ENCODE data around the genes VTCN1 and GDAP2.

GRCh38 chr1:116879596-116879910 is 30.2 kb upstream of the PTGFRN start:
- PRO-cap, 6 experiments, result no peak in any of the 6 experiments
- RAMPAGE, long total RNA, 2 experiments, result no peak in any of the 2 experiments
- RRBS, result no CpG with 5 or more reads among the region's 6 CpGs

DNA sequence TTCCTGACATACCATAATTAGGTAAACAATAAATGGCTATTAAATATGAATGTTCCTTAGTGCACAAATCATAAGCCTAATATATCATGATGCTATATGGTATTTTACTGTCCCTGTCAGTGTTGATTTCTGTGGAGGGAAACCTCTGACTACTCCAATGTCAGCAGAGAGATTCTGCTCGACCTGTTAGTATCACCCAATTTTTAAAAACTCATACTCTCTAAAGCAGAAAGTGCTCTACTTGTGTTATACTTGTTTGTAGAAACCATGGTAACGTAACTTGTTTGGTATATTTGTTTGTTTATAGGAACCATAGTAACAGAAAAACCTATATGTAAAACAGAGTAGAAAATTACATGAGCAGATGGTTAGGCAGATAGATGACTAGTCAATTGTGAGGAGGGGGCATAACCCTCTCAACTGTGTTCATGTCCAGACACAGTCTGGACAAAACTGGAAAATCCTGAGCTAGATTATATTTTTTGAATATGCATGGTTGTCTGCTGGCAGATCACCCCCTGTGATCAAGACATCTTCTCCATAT is 6.7 kb downstream of the TRIM45 start:
- PRO-cap, 6 experiments, result no peak in any of the 6 experiments
- RAMPAGE, long total RNA, 2 experiments, result no peak in any of the 2 experiments
- RRBS, result no CpG with 5 or more reads among the region's 2 CpGs

GRCh38 chr1:117120583-117121235 is 840 bp downstream of the TRIM45 start:
- PRO-cap, 6 experiments, result no peak in any of the 6 experiments
- RAMPAGE, long total RNA, 2 experiments, result no peak in any of the 2 experiments
- RRBS, result no CpG with 5 or more reads among the region's 12 CpGs

DNA sequence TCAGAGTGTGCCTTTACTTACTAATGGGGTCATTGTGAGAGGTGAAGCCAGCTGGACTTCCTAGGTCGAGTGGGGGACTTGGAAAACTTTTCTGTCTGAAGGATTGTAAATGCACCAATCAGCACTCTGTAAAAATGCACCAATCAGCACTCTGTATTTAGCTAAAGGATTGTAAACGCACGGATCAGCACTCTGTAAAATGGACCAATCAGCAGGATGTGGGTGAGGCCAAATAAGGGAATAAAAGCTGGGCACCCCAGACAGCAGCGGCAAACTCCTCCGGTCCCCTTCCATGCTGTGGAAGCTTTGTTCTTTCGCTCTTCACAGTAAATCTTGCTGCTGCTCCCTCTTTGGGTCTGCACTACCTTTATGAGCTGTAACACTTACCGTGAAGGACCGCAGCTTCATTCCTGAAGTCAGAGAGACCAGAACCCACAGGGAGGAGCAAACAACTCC is 38.0 kb downstream of the VTCN1 start:
- PRO-cap, 6 experiments, result no peak in any of the 6 experiments
- RAMPAGE, long total RNA, 2 experiments, result no peak in any of the 2 experiments
- RRBS, result no CpG with 5 or more reads among the region's 8 CpGs

- PRO-cap, 6 experiments, result no peak in any of the 6 experiments
- RAMPAGE, long total RNA, 2 experiments, result no peak in any of the 2 experiments
- RRBS, result no CpG with 5 or more reads among the region's 6 CpGs
Measured at GRCh38 chr1:117209675-117210416, 881 bp downstream of the VTCN1 start.

- PRO-cap, 6 experiments, result no peak in any of the 6 experiments
- RAMPAGE, long total RNA, 2 experiments, result no peak in any of the 2 experiments
- RRBS, result 18% methylated on average over 4 of the region's 10 CpGs
Measured at GRCh38 chr1:117210813-117211401, at the start of gene VTCN1. Gene VTCN1 (minus strand): TSS chr1:117210927.

GRCh38 chr1:117271850-117272368 is 61.2 kb upstream of the VTCN1 start:
- PRO-cap, 6 experiments, result no peak in any of the 6 experiments
- RAMPAGE, long total RNA, 2 experiments, result no peak in any of the 2 experiments
- RRBS, result no CpG with 5 or more reads among the region's 5 CpGs

DNA sequence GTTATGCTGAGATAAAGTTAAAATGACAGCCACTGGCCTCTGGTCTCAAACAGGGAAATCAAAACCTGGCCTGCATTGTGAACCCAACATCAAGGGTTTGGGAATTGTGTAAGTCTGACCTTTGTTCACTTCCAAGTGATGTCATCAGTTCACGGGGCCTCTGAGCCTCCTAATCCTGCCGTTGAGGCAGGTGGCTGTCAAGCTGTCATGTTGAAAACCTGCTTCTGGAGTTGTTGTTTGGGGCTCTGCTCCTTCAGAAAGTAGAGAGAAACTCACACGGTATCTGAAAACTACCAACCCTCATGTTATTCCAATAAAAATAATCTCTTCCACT is 61.0 kb upstream of the TENT5C start:
- PRO-cap, 6 experiments, result no peak in any of the 6 experiments
- RAMPAGE, long total RNA, 2 experiments, result no peak in any of the 2 experiments
- RRBS, result no CpG with 5 or more reads among the region's 3 CpGs

- PRO-cap, 6 experiments, result no peak in any of the 6 experiments
- RAMPAGE, long total RNA, 2 experiments, result no peak in any of the 2 experiments
- RRBS, result 65% methylated on average over 2 of the region's 11 CpGs
Measured at GRCh38 chr1:117599876-117600316, 6.0 kb upstream of the TENT5C start.

DNA sequence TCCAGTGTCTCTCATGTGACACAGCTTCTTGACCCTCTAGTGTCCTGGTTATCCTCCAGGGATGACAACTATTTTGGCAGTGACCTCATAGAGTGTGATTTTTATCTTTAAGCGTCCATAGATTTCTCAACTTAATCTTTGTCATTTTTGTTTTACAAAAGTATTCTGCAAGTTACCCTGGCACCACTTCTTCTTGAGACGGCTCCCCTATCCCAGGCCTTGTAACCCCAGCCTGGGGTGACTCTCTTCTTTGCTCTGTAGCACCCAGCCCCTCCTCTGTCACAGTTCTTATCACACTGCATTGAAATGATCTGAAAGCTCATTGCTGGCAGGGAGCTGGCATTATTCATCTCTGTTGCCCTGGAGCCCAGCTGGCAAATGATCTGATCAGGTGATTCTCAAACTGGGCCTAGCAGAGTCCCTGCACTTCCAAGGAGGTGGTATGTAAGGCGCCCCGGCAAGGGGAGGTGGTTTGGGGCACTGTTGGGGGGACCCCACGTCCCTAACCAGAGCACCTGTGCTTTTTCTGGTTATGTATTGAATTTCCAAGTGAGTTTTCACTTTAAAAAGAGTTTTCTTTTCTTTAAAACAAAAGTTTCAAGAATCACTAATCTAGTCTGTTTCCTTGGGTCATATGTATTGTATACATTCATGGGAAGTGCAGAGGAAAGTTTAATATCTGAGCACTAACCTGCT is 72.7 kb downstream of the TENT5C start:
- PRO-cap, 6 experiments, result peak in 3 of 6 experiments; most common plus-strand start position 410 of the sequence (in 1); most common minus-strand start position 245 of the sequence (in 1)
- RAMPAGE, long total RNA, 2 experiments, result no peak in any of the 2 experiments
- RRBS, result no CpG with 5 or more reads among the region's 5 CpGs

DNA sequence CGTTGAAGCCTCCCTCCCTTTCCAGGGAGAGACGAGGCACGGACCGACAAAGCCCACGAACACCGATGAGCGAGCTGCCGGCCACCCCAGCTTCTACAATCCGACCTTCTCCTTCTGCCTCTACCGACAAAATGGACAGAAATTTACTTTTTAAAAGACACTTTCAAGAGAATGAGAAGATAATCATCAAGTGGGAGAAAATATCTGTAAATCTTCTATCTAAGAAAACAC is 150.7 kb downstream of the GDAP2 start:
- PRO-cap, 6 experiments, result no peak in any of the 6 experiments
- RAMPAGE, long total RNA, 2 experiments, result start-site peak on the minus strand in 1 of 2 experiments, centred at position 101 of the sequence, 19 reads per replicate
- RRBS, result no CpG with 5 or more reads among the region's 10 CpGs

DNA sequence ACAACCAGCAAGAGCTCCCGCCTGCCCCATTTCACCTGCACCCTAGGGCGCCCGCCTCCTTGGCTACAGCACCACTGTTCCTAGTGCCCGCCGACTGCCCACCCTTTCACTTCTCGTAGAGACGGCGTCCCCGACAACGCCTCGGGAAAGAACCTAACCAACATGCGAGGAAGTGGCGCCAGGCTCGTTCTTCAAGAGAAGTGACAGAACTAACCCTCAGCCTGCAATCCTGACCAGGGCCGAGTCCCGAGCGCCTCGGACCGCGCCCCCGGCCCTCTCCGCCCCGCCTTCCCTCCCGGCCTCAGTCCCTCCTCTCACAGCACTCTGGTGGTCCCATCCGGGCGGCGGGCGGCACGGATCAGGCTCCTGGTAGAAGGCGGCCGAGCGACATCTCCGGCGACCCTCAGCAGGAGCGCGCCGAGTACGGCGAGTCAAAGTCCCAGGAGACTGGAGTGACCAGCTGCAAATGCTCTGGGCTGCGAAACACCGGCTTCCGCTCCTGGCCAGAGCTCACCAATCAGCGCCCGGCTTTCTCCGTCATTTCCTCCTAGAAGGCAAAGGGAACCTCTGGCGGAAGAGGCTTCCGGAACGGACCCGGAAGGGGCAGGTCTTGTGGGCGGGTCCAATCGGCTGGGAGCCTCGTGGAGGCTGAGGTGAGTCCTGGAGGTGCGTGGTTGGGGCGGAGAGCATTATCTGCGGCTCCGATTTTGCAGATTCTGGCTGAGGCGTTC is at the start of gene GDAP2:
Gene GDAP2, minus strand, starts transcription at position 492 of the 731 bp plus-strand sequence.
- PRO-cap, 6 experiments, result peak in 6 of 6 experiments; most common plus-strand start position 625 of the sequence (in 6); most common minus-strand start position 433 of the sequence (in 3)
- RAMPAGE, long total RNA, 2 experiments, result start-site peak on the plus strand in 1 of 2 experiments, centred at position 631 of the sequence, 33 reads per replicate; start-site peak on the minus strand in 2 of 2 experiments, centred at positions 453 to 486 of the sequence, 33 to 42 reads per replicate
- RRBS, result 2% methylated on average over 23 of the region's 57 CpGs

GRCh38 chr1:118101601-118102092 is 83.4 kb downstream of the SPAG17 start:
- PRO-cap, 6 experiments, result no peak in any of the 6 experiments
- RAMPAGE, long total RNA, 2 experiments, result no peak in any of the 2 experiments
- RRBS, result no CpG with 5 or more reads among the region's 8 CpGs

GRCh38 chr1:119140880-119141551 is 563 bp upstream of the WARS2 start:
- PRO-cap, 6 experiments, result no peak in any of the 6 experiments
- RAMPAGE, long total RNA, 2 experiments, result no peak in any of the 2 experiments
- RRBS, result no CpG with 5 or more reads among the region's 14 CpGs

DNA sequence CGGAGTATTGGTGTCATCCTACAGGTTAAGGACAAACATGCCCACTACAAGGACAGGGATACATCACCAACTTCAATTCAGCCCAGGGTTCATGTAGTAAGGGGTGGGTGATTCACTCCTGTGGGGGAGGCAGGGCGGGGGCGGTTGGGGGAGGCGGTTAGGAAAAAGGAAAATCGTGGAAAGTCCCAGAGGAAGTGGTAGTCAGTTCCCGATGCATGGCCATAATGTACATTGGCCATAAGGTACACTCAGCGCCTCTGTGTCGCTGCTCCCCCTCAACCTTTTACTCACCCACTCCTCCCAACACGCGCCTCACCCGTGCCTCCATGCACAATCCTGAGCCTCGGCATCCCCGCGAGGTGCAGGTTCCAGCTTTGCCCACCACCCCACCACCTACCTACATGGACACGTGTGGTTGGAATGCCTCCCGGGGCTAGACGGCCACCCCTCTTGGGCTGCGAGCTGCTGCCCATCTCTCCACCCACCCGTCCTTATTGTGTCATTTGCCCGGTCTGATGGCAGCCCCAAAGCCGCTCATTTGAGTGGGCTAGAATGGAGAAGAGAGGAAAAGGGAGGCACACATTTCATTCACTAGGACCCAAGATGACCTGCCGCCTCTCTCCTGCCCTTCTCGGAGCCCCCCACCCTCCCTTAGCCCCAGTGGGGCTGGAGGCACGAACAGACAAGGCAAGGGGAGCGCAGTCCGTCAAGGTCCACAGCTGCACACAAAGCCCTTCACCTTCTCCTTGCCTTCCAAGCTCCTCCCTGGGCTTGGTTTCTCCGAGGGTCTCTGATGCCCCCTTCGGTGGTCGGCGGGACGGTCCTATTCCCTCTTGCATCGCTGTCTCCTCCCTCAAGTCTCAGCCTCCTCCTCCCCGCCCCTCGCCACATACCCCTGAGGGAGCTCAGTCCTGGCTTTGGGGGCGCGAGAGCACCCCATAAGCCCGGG is 840 bp downstream of the ZNF697 start:
- PRO-cap, 6 experiments, result peak in 1 of 6 experiments; most common plus-strand start position 329 of the sequence (in 1)
- RAMPAGE, long total RNA, 2 experiments, result no peak in any of the 2 experiments
- RRBS, result under 1% methylated on average over 5 of the region's 37 CpGs

- PRO-cap, 6 experiments, result no peak in any of the 6 experiments
- RAMPAGE, long total RNA, 2 experiments, result no peak in any of the 2 experiments
- RRBS, result no CpG with 5 or more reads among the region's 5 CpGs
Measured at GRCh38 chr1:119913946-119914734, 17.8 kb upstream of the ADAM30 start.

GRCh38 chr1:120432912-120433811 is 18.3 kb downstream of the NBPF8 start:
- PRO-cap, 6 experiments, result no peak in any of the 6 experiments
- RAMPAGE, long total RNA, 2 experiments, result no peak in any of the 2 experiments
- RRBS, result no CpG with 5 or more reads among the region's 9 CpGs

GRCh38 chr1:120465949-120466455 is 51.2 kb downstream of the NBPF8 start:
- PRO-cap, 6 experiments, result no peak in any of the 6 experiments
- RAMPAGE, long total RNA, 2 experiments, result no peak in any of the 2 experiments
- RRBS, result no CpG with 5 or more reads among the region's 9 CpGs

DNA sequence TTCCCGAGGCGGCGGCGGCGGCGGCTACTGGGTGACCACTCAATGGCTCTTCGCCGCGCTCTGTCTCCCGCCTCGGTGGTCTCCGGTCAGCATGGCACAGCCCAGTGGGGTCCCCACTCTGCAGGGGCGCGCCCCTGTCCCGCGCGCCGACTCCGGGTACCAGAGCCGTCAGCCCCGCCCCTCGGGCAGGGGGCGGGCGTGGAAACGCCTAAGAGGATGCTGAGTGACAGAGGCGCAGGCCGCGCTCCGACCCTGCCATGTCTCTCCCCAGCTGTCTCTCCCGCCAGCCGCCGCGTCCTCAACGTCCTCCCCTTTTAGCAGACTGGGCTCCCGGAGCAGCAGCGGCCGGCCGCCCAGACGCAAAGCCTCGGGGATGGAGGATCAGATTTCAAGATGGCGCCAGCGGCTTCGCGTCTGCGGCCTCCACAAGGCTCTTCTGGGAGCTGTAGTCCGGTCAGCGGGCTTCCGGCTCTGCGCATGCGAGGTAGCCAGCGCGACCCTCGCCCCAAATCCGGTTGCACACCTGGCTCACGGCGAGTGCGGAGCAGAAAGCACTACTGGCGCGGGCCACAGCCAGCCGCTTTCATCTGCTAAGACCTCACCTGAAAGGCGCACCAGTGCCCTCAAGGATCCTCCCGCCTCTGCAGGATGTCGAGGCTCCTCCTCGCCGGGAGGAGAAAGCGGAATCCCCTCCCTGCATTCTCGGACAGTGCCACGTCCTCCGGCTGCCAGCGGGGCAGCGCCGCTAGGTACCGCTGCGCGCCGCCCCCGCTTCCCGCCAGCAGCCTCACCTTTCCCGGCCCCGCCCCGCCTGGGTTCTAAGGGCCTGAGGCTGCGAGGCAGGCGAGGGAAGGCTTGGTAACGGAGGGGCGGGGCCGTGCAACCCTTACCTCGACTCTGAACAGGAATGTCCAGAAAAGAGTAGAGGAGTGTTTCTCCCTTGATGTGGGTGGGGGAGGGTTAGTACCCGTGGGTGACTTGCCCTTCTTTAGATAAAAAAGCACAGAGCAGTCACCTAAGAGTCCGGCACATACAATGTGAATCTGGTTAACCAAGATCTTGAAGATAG is 143.7 kb downstream of the NBPF8 start:
- PRO-cap, 6 experiments, result peak in 6 of 6 experiments; most common plus-strand start position 683 of the sequence (in 2); most common minus-strand start position 383 of the sequence (in 4)
- RAMPAGE, long total RNA, 2 experiments, result no peak in any of the 2 experiments
- RRBS, result no CpG with 5 or more reads among the region's 89 CpGs

DNA sequence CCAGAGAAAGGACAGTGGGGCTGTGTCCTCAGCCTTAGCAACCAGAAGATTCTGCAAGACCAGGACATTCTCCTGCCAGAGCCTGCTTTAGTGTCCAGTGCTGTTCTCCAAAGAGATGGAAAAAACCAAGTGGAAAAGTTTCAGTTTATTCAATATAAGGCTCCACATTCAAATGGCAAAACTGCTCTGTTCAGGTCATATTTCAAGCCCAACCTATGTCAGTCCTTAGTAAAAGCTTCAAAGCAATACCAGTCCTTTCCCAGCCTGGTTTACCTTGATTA is 132.6 kb upstream of the NOTCH2NLR start:
- PRO-cap, 6 experiments, result peak in 1 of 6 experiments; most common plus-strand start position 67 of the sequence (in 1)
- RAMPAGE, long total RNA, 2 experiments, result no peak in any of the 2 experiments

Data from heart left ventricle (tissue), 7 donors.